ENCODE results near the gene WDR11.

DNA sequence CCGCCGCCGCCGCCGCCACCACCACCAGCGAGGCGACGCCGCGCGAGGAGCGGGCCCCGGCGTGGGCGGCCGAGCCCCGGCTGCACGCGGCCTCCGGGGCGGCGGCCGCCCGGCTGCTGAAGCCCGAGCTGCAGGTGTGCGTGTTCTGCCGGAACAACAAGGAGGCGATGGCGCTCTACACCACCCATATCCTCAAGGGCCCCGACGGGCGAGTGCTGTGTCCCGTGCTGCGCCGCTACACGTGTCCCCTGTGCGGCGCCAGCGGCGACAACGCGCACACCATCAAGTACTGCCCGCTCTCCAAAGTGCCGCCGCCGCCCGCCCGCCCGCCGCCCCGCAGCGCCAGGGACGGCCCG lies 768 bp downstream of the NANOS1 start:
- RRBS, 2 experiments, result 0 to 11% methylated on average over 4 of the region's 54 CpGs

DNA sequence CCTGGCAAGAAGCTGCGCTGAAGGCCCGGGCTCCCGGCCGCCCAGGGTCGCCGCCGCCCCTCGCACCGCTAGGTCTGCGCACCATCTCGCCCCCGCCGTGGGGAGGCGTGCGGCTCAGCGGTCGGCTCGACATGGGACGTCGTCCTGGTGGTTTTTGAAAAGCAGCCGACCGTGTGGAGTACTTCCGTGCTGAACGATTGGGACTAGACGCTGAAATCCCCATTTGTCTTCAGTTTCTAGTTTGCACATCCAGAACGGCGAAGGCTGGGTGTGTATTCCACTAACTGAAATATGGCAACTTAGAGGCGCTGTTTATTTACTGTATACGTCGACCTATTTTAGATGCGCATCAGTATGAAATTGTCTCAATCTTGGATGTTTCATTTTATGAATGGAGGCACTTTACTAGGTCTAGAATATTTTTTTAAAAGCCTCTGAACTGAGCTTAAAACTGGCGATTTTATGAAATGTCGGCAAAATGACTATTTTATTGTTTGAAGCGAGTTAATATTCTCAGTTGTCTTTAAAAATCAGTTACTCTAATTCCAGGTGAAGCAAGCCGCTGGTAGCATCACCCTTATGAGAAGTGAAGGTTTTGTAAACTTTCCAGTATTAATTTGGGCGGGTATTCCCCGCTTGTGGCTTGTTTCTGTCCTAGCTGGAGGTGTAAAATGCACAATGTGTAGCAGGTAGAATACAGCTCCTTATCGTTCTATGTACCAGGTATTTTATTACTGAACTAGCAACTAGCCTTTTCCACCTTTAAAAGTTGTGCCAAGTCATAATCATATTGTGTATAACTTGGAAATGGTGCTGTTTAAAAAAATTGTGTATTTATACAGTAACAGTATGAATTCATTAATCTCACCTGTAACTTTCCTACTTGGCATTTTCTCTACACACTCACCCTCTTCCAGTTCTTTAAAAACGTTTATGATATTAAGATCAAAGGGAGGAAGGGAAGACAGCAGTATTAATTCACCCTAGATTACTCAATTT lies 1.4 kb downstream of the NANOS1 start:
- RRBS, 2 experiments, result no CpG with 5 or more reads among the region's 39 CpGs

GRCh38 chr10:119113723-119114427 lies 10.0 kb downstream of the DENND10 start:
- RRBS, 2 experiments, result no CpG with 5 or more reads among the region's 6 CpGs

DNA sequence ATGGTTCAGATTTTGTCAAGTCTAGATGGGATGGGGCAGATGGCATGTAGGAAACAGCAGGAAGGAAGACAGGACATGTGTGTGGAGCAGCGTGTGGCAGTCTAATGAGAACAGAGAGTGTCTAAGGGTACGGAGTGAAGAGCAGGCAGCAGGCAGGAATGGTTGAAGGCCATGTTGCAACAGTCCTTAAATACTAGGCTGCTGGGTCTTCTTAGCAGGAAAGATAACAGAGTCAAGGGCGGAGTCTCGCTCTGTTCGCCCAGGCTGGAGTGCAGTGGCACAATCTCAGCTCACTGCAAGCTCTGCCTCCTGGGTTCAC lies 3.5 kb downstream of the PRDX3 start:
- RRBS, 2 experiments, result no CpG with 5 or more reads among the region's 5 CpGs

DNA sequence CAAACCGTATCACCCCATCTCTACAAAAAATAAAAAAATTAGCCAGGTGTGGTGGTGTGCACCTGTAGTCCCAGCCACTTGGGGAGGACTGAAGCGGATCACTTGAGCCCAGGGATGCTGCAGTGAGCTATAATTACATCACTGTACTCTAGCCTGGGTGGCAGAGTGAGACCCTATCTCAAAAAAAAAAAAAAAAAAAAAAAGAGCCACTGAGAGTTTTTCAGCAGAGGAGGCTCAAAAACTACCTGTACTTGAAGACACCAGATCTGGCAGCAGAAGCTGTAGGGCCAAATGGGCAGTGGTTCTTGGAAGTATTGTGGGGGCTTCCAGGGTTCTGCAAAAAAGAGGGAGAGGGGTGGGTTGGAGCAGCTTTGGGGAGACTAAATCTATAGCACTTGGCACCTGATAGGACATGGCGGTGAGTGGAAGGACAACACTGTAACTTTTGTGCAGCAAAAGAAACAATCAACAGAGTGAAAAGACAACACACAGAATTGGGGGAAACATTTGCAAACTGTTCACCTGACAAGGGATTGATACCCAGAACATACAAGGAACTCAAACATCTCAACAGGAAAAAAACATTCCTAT lies 23.4 kb downstream of the GRK5 start:
- RRBS, 2 experiments, result no CpG with 5 or more reads among the region's 3 CpGs

DNA sequence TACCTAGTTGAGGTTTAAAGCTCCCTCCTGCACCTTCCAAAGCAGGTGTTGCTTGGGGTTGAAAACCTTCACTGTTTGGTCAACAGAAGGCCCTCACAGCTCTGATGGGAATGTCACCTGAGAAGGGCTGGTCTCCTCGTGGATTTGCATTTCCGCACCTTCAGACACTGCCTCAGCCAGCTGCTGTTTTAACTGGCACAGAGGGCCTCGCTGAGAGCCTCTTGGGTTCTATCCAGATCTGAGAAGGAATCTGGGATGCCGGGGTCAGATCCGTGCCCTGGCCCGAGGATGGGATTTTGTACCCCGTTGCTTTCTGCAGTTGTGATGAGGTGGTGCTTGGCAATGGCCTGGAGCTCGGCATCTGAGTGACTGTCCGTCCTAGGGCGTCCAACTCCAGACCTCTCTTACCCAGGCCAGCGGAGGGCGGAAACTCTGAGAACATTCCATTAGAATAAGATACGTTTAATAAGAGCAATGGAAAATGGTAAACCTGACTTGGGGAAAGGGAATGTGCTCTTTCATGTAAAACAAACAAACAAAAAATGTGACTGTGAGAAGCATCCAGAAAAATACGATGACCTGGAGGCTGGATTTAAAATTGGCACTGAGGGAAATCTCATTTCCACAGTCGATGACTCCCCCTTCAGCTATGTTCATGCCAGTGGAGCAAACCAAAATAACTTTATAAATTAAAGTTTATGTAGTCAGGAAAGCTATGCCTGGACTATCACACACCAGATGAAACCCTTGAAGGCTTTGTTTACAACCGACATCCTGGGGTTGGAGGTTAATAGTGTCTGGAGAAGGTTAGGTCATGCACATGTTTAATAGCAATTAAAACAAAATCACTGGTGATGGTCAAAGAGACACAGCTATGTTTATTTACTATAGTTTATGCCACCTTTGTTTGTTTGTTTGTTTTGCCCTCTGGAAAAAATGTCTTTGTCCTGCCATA lies 39.6 kb downstream of the GRK5 start:
- RRBS, 2 experiments, result no CpG with 5 or more reads among the region's 16 CpGs

DNA sequence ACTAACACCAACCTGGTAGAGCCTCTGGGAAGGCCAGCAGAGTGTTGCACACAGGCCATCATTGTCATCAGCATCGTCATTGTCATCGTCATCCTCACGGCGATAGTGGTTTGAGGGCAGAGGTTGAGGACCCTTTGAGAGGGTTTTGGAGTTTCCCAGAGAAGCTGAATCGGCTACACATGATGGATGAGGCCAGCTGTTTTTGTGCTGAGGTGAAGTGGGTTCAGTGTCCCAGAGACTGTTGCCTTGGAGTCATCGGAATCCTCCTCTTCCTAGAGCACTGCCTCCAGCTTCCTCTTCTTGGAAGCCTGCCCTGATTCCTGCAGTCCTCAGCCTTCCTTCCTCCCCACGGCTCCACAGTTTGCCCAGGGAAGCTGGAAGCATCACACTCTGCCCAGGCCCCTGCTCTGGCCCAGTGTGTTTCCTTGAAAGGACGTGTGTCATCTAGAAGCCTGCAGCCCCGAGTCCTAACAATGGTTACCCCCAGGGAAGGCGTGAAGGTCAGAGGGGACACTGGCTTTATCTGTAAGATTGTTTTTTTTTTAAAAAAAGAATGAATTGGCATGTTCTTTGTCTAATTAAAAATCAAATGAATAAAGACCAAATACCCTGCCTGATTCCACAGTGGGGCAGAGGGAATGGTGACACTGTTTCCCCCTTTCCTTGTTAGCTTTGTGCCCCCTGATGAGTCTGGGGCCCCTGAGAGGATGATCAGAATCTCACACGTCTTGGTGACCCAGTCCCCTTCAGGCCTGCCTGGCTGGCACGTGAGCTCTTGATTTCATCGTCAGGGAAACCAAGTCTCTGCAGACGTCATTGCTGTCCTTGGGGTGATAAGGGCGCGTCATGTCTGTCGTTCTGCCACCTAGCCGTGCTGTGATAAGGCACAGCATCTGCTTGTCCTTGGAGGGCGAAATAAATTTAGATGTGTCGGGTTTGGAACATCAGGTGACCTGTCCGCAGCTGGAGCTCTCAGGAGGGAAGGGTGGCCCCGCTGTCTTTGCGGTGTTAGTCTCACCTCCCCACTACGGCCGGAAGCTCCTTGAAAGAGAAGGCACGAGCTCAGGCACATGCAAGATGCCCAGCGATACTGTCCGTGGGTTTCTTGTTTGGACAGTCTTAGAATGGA lies 128.9 kb downstream of the GRK5 start:
- RRBS, 2 experiments, result no CpG with 5 or more reads among the region's 28 CpGs

DNA sequence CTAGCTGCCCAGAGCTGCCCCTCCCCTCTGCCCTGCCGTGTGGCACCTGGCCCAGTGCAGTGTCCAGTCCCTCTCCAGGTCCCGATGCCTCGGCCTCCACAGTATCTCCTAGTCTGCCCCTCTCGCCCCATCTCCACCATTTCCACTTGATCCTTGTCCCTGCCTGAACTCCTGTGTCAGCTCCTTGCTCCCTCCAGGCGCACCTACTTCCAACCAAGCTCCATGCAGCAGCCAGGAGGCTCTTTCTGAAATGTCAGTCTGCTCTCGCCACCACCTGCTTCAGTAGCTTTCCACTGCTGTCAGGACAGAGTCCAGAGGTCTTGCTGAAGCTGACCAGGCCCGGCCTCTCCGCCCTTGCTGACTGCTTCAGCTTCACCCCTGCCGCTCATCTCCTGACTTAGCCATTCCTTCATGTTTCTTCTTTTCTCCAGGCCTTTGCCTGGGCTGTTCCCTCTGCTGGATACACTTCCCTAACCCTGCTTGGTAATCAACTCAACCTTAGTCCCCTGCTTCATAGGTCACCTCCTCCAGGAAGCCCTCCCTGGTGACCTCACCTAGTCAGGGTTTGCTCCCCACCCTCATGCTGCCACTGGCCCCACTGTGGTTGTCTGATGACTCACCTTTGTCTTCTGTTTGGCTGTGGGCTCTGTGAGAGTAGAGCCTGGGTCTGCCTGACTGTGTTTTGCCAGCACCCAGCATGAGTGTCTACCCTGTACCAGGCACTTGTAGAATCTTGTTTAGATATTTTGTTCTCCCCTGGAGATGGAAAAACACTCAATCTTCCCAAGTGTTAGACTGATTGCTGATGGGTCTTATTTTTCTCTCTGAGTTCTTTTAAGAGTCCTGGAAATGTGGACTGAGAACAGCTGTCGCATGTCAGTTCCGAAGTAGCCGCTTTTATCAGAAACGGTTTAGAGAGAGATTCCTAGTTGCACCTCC lies 133.9 kb downstream of the GRK5 start:
- RRBS, 2 experiments, result no CpG with 5 or more reads among the region's 13 CpGs

DNA sequence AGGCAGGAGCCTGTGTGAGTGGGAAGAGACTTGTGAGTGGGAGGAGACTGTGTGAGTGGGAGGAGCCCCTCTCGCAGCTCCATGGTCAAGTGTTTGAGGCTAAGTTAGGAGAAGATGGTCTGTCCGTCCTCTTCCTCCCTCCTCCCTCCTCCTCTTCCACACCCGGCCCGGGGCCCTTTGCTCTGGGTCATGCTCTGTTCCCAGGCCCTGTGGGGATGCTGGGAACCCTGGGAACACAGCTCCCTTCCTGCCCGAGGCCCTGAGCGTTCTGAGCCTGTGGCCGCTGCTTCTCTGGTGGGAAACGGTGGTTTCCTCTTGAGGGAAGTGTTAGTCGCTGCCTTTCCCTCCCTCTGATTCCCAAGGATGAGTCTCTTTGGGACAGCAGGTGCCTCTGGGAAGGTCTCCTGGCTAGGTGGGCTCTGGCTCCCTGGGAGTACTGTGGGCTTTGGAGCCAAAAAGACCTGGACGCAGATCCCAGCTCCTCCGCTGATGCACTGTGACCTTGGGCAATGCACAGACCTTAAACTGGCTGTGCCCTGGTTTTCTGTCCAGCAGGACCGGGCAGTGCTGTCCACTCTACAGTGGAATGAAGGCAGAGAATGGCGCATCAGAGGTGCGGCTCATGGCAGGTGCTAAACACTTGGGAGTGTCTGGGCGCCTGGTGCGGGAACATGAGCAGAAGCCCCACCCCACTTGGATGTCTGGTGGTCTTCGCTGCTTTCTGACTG lies 153.4 kb downstream of the GRK5 start:
- RRBS, 2 experiments, result no CpG with 5 or more reads among the region's 17 CpGs

DNA sequence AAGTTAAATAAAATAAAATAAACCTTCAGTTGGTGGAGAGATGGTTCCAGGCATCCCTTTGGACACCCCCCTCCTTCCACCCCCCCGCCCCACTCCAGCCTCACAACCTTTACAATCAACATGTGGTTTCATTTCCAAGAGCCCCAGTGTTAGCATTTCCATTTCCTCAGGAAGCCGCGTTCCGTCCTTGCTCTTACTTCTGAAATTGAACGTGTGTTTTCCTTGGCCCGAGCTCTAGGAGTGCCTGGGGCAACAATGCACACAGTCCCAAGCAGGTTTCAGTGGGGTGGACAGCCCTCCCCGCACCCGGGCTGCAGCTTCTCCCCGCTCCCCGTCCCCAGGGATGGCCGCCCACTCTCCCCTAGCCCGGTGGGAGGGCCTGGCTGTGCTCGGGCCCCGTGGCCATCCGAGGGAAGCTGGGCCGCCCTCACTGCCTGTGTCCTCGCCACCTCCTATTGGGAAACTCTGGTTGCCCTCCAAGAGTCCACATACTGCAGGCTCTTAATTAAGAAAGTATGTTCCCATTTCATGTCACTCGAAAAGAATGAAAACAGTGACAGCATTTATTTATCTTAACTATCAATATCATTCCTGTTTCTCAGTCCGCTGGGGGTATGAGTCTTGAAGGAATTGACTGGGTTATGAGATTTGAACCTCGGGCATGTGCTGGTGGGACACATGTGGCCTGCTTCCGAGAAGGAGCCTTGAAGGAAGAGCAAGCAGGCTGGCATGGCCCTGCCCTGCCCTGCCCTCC lies 163.7 kb downstream of the GRK5 start:
- RRBS, 2 experiments, result 88 to 89% methylated on average over 5 of the region's 21 CpGs

- RRBS, 2 experiments, result 68 to 84% methylated on average over 5 to 12 of the region's 43 CpGs
Measured at GRCh38 chr10:119412071-119413235, 130.1 kb downstream of the RGS10 start.

DNA sequence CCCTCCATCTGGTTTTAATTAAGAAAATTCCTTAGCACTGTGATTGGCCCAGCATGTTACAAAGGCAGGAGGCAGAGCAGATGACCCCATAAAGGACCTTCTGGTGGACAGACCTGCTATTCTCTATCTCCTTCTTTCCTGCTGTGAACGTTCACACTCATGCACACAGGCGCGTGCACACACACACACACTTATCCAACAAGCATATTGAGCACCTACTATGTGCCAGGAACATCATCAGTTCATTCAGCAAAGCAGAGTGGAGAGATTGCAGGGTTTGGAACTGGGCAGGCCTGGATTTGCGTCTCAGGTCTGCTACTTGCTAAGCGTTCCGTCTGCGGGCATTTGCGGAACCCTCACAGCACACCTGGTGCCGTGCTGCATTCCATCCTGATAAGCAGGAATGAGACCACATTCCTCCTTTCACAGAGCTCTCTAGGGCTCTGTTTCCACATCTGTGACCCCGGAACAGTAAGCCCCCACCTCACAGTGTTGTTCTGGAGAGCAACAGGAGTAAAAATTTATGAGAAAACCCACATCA lies 129.2 kb downstream of the RGS10 start:
- RRBS, 2 experiments, result no CpG with 5 or more reads among the region's 10 CpGs

DNA sequence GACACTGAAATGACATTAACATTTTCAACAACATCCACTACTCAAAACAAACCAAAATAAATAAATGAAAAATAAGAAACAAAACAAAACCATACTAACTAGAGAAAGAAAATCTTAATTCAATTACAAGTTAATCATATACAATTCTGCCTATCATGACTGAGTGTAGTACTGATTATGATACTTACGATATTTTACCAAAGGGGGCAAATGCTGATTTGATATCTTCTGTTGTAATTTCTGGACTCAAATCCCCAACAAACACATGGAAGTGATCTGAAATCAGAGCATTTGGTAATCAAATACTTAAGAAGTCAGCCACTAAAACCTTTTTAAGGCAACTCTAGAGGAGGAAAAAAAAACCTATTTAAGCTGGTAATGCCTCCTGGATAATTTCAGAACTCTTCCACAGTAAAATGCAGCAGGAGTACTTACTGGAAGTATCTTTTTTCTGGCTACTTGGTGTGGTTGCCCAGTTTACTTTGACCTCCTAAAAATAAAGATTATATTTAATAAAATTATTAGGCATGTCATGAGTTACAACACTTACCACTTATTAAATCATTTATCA lies 14.9 kb downstream of the TIAL1 start:
- RRBS, 2 experiments, result no CpG with 5 or more reads among the region's 1 CpG

DNA sequence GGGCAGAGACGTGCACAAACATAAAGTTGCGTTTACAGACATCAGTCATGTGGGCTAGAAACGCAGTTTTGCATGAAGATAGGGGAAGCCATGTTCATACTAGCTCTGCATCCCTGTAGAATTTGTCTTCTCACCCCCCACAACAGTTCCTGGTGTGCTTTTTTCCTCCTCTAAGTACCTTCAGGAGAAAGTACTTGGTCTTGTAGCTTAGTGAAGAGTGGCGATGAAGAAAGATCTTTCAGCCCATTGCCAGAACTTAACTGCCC lies 836 bp upstream of the TIAL1 start:
- RRBS, 2 experiments, result no CpG with 5 or more reads among the region's 4 CpGs

- RRBS, 2 experiments, result no CpG with 5 or more reads among the region's 7 CpGs
Measured at GRCh38 chr10:119657655-119658100, 6.5 kb downstream of the BAG3 start.

DNA sequence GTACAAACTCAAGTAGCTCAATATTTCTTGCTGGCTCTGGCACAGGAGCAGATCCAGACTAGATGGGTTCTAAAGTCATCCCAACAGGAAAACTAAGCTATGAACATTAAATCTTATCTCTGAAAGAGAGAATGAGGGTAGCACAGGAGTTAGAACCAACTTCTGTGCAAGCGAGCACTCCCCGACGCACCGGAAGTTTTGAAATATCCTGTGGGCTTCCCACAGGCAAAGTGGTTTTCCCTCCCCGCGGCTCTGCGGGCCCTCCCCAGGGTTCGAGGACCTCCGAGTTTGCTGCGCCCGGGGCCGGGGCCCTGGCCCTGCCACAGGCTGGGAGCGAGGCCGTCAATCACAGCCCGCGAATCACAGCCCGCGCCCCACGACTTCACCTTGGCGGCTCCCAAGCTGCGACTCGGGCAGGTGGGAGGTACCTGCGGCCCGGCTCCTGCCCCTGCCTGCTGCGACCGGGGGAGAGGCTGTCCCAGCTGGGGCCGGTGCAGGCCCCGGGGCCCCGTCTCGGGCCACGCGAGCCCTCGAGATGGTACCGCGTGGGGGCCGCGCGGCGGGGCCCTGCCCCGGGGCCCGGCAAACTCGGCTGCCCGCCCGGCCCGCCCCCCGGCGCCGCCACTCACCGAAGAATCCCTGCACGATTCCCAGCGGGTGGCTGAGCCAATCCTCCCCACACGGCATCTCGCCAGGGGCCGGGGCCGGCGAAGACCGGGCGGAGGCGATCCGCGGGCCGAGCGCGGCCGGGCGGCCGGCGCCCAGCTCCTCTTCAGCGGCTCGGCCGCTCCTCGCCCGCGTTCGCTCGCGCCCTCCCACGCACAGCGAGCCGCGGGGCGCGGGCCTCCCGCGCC lies 518 bp downstream of the MCMBP start:
- RRBS, 2 experiments, result 1 to 5% methylated on average over 25 to 26 of the region's 85 CpGs

DNA sequence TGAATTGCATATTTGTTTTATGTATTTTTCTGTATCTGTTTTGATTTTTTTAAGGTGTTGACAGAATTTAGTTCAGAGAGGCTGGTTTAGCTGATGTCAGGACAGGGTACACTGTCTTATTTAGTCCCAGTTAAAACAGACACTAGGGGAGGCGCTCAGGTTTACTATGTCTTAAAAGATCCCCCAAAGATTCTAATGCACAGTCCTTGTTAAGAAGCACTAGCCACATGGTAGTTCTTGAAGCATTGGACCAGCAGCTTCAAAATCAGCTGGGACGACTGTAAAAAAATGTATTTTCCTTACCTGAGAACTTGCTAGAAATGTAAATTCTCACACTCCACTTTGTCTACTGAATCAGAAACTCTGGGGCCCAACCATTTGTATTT lies 185.9 kb upstream of the WDR11 start:
- RRBS, 2 experiments, result no CpG with 5 or more reads among the region's 2 CpGs

DNA sequence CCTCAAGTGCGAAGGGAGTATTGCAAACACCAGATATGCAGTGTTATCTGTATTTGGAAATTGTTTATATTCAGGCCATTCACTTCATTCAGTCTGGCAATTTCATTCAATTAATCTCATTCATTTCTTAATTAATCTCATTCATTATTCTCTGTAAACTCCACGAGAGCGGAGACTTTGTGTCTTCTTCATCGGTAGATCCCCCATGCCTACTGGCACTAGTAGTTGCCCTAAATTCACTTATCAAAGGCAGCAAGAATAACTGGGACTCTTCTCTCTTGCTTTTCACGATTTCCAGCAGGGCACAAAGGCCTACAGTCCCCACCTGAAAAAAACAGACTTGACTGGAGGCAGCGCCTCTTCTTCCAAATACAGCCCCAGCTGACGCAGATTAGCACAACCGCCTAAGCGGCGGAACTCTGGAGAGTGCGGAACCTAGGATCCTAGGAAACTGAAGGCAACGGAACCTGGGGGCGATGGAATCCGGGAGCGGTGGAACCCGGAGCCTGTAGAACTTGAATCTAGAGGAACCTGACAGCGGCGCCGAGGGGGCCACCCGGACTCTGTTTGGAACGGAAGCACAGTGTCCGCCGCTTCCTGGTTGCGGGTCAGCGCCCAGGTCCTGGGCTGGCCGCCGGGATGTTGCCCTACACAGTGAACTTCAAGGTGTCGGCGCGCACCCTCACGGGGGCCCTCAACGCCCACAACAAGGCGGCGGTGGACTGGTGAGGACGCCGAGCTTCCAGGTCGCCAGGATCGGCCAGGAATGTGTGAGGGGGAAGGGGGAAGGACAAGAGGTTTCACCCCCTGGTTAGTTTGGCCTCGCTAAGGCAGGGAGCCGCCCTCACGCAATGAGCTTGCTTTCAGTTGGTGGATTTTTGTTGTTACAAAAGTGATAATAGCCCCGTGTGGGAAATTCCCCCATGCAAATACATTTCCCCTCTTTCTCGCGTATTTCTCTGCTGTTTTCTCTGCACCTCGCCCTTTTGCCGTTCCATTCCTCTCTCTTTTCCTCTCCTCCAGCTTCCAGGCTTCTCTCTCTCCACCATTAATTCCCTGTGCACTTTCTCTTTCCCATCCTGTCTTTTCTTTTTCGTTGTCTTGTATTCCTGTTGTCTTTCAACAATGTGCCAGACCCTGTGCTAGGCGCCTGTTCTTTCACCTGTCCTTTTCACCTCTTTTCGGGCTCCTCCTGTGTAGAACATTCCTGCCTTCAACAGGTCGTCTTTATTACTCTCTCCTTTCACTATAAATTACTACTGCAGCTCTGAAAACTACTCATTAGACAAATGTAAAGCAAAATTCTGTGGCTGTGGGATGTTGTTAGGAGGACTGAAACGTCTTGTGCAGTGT lies at the start of gene WDR11:
Gene WDR11, plus strand, starts transcription at position 581 of the 1,353 bp plus-strand sequence.
- RRBS, 2 experiments, result 1 to 5% methylated on average over 12 of the region's 51 CpGs

DNA sequence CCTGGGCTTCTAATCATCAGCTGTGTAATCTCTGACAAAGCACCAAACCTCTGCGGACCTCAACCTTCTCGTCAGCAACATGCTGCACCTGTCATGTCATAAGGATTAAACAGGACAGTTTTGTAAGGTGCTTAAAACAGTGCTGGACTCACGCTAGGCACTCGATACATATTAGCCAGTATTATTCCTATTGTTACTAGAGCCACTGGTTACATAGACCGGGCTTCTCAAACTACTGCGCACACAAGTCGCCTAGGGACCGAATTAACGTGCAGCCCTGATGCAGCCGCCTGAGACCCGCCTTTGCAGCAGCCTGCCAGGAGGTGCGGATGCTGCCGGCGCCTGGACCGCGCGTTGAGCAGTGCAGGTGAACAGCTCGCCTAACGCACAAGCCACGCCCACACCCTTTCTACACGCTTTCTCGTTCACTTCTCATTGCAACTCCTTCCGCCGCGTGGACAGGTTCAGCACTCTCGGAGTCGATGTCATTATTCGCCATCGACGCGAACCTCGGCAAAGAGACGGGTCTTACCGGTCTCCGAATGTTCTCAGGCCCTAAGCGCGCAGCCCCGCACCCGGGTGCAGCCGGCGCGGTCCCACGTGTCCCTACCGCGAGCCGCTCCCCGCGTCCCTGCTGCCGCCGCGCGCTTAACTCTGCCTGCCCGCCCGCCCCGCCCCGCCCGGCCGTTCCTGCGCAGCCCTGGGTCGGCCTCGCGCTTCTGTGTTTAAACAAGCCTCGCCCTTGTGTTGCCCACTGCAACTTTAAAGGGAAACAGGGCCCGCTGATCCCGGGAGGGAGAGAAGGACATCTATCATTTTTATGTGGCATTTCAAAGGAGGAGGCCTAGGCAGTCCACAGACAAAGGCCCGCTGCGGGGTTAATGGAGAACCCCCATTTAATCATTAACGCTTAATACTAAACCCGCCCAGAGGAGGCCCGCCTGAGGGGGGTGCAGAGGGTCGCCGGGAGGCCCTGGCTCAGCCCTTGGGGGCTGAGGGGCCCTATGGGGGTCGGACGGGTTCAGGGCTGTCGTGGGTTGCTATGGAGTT lies 128.3 kb downstream of the WDR11 start:
- RRBS, 2 experiments, result 3 to 8% methylated on average over 20 to 28 of the region's 75 CpGs